ENCODE measurements around a stretch of chr3.

DNA sequence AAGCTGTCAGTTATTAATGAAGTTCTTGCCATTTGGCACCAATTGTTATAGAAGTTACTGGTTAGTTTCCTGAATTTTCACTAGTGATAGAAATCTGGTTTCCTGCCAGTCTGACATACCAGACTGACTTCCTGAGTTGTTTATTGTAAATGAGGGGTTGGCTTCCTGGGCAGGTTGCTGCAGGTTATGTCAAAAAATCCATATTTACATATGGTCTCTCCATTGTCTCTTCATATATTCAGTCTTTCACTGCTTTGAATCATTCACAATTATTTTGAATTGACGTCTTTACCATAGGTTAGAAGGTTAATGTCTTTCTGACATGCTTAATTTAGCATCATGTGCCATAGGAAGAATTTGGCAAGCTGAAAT, 8.4 kb upstream of the SENP7 start:
- RRBS: no CpG with 5 or more reads among the region's 1 CpG

DNA sequence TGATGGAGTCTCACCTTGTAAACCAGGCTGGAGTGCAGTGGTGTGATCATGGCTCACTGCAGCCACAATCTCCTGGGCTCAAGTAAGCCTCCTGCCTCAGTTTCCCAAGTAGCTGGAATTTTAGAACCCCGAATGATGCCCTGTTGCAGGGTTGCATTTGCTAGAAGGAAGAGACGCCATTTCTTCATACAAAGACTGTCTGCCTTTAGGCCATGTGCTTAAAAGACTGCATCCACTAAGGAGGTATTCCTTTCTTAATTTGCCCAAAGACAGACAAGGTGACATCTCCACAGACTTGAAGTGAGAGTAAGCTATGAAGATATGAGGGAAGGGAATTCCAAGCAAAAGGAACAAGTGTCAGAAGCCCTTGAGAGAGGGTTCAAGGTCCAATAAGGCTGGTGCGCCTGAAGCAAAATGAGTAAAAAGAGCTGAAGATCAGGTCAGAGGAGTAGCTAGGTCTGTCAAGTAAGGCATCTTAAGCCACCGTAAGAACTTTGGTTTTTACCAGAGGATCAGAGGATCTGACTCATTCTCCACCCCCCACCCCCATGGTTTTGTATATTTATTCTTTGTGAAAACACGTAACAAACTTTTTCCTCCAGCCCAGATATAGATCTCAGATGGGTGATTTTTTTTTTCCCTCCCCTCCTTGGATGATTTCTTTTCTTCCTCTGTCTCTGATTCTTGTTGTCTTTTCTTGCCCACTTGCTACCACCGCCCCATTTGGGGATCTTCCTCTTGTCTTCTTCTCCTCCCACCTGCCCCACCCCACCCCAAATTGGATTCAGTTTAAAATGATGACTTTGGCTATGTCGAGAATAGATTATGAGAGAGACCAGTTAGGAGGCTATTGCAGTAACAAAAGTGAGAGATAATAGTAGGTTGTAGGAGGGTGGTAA, 5.8 kb downstream of the TRMT10C start:
- RRBS: no CpG with 5 or more reads among the region's 7 CpGs

GRCh38 chr3:101569060-101569807, 4.7 kb upstream of the PCNP start:
- RRBS: no CpG with 5 or more reads among the region's 10 CpGs

DNA sequence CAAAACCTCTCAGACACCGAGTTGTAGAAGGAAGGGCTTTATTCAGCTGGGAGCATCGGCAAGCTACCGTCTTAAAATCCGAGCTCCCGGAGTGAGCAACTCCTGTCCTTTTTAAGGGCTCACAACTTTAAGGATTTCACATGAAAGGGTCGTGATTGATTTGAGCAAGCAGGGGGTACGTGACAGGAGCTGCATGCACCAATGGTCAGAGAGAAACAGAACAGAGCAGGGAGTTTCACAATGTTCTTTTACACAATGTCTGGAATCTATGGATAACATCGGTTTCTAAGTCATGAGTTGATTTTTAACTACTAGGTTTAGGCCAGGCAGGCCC, 38.9 kb downstream of the PCNP start:
- RRBS: no CpG with 5 or more reads among the region's 8 CpGs

DNA sequence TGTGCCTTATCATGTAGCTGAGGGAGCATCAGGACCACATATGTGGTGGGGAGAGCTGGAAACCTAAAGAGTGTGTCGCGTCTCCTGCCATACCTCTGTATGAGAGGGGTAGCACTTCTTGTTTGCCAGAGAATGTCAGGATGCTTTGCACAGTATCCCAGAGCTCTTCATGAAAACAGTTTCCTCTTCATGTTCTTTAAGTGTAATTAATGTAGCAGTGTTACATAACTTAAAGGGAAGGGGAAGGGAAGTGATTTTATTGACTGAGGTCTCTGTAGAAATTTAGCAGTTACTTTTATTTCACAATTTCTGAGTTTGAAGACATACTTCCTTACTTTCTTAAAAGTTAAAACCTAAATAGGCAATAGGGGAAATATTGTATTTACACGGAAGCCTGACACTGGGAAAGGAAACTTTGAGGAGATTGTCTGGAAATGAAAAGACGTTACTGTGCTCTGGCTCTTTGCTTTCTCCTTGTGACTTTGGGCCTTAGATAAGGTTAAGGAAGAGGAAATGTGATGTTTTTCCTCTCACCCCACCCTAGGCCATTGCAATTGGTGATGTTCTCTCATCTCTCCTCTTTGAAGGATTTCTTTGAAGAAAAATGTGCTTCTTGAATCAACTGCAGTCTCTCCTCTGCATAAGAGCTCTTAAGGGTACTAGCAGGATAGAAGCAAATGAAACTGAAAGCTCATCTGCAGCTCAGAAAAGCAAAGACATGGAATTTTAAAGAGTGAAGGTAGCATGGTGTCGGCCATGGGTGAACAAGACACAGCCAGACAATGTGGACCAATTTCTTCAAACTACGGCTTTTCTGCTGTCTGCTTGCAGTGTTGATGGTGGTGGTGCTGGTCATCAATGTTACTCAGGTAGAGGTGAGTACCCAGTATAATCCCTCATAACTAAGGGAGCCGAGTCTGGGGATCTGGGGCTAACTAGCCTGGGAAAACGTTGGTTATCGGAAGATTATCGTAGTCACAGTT, 6.1 kb downstream of the NXPE3 start:
- RRBS: no CpG with 5 or more reads among the region's 10 CpGs

GRCh38 chr3:101860219-101860650, 10.9 kb downstream of the NFKBIZ start:
- RRBS: no CpG with 5 or more reads among the region's 3 CpGs

DNA sequence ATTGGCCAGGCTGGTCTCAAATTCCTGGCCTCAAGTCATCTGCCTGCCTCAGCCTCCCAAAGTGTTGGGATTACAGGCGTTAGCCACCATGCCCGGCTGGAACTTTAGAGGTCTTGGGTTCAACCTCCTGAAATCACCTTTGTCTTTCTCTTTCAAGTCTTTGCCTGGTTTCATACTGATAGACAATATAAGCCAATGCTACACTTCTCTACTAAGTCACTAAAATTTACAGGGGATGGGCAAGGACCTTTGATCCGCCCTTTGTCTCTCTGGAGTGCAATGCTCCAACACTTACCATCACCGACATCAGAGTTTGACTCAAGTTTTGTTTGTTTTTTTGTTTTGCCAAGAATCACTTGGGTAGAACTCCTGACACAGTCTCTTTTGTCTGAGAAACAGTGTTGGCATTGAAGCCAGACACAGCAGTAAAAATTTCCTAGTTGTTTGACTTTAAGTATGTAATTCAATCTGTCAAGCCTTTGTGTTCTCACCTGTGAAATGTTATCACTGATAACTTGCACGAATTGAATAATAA, 29.2 kb downstream of the NFKBIZ start:
- RRBS: no CpG with 5 or more reads among the region's 5 CpGs

GRCh38 chr3:102113584-102114111, 264.3 kb downstream of the NFKBIZ start:
- RRBS: no CpG with 5 or more reads among the region's 11 CpGs

DNA sequence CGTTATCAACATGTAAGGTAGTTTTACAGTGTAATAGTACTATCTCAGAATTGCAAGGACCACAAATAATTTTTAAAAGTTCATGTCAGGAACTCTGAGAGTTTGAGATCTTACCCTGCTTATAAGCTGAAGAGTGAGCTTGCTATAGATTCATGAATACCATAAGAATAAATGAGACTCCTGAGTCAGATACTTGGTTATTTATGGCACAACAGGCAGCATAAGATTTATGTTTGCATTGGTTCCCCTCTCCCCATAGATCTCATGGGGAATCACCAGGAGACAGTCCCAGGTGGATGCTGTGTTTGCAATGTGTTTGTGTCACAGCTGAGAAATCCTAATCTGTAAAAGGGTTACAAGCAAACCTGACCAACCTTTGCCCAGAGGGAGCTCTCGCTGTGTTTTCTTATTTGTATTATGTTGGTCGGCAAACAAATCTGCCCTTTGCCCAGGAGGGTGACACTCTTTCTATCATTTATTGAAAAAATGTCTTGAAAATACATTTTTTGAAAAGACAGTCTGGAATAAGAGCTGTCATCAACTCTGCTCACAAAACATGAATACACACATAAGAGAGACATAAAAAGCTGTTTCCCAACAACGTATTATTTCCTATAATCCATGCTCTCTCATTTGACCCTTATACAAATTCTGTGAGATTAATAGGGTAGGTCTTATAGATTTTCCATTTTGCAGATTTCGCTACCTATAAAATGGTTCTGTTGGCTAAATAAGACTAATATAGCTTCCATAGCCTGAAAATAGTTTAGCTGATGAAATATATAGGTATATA, 236.2 kb downstream of the ZPLD1 start:
- RRBS: no CpG with 5 or more reads among the region's 5 CpGs

- RRBS: no CpG with 5 or more reads among the region's 9 CpGs
Observed at GRCh38 chr3:102673675-102674179, 238.9 kb downstream of the ZPLD1 start.

DNA sequence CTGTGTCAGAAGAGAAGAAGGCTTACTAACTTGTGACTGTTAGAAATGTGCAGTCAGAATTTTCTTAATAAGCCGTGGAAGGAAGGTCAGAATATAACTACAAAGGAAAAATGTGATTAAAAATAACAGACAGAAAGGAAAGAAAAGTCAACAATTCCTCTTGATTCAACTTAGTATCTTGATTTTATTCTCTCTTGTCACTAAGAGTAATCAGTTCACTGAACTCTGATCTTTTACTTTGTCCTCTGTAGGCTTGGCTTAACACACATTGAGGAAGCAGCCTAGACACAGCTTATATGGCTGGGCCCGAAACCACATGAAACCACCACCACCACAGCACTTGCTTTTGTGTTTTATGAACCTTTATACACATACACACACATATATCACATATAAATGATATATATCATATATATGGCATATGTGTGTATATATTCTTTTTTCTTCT, 1233.7 kb upstream of the ALCAM start:
- RRBS: no CpG with 5 or more reads among the region's 2 CpGs

DNA sequence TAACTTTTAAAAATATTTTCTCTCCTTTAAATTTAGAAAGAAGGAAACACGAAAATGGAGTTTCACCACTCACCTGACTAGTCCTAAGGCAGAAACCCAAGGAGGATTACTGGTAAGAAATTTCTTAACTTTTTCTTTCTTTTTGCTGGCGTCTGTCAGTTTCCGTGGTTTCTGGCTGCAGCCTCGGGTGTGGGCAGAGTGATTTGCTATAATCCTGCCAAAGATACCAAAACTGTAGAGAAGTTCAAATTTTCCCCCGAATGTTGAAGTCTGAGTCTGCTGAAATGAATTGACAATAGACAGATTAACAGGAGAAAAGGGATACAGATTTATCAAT, 843.6 kb upstream of the ALCAM start:
- RRBS: no CpG with 5 or more reads among the region's 5 CpGs

- RRBS: no CpG with 5 or more reads among the region's 12 CpGs
Observed at GRCh38 chr3:105365969-105366306, 771 bp upstream of the ALCAM start.

- RRBS: no CpG with 5 or more reads among the region's 4 CpGs
Observed at GRCh38 chr3:105524200-105524622, 157.5 kb downstream of the ALCAM start.

- RRBS: no CpG with 5 or more reads among the region's 3 CpGs
Observed at GRCh38 chr3:105532287-105532808, 165.6 kb downstream of the ALCAM start.

GRCh38 chr3:105784652-105785294, 84.0 kb downstream of the CBLB start:
- RRBS: no CpG with 5 or more reads among the region's 4 CpGs

DNA sequence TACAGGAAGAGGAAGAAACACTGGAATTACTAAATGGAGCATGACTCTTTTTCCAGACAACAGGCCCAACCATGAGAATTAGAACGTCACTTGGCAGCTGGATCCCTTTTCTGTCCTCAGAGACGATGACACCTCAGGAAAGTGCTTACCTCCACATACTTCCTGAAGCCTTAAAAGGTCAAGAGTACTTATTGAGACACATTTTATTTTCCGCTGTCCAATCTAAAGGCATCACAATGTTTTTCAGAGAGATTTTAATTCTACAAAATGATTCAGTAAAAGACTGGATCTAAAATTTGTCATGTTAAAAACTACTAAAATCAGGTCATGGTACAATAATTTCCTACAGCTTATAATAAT, 38.2 kb upstream of the CBLB start:
- RRBS: no CpG with 5 or more reads among the region's 3 CpGs

GRCh38 chr3:106317272-106317643, 448.4 kb upstream of the CBLB start:
- RRBS: no CpG with 5 or more reads among the region's 2 CpGs

DNA sequence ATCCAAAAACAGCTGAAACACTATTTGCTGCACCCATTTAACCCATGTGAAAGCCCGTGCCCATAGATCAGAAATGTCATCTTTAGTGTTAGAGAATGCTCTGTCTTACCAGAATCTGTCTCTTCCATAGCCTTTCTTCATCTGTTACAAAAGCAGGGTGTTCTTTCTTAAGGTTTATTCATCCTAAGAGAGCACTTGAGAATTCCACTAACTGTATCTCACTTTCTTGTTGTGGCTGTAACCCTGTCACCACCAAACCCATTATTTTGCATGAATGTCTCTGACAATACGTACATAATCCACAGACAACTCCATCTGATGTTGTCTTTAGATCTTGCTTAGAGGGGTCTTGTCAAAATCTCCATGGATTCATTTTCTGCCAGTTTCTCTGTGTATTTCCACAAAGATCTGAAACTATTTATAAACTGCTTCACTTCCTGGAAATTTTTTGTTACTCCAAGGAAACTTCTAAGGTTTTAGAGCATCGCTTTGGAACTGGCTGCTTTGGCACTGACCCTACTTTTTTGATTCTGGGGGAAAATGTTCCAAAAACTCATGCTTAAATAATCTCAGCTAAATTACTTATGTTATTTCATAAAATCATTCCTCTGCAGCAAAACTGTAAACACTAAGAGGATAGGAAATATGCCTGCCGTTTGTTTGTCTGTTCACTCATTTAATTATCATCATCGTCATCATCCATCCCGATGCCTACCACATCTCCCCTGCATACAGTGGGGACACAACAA, 167.7 kb upstream of the CCDC54 start:
- RRBS: no CpG with 5 or more reads among the region's 6 CpGs

Data from renal cortical epithelial cell (primary cell).